Measurements from ENCODE around the genes FZD4, TRIM64B, TRIM49D2 and KDM4E.

DNA sequence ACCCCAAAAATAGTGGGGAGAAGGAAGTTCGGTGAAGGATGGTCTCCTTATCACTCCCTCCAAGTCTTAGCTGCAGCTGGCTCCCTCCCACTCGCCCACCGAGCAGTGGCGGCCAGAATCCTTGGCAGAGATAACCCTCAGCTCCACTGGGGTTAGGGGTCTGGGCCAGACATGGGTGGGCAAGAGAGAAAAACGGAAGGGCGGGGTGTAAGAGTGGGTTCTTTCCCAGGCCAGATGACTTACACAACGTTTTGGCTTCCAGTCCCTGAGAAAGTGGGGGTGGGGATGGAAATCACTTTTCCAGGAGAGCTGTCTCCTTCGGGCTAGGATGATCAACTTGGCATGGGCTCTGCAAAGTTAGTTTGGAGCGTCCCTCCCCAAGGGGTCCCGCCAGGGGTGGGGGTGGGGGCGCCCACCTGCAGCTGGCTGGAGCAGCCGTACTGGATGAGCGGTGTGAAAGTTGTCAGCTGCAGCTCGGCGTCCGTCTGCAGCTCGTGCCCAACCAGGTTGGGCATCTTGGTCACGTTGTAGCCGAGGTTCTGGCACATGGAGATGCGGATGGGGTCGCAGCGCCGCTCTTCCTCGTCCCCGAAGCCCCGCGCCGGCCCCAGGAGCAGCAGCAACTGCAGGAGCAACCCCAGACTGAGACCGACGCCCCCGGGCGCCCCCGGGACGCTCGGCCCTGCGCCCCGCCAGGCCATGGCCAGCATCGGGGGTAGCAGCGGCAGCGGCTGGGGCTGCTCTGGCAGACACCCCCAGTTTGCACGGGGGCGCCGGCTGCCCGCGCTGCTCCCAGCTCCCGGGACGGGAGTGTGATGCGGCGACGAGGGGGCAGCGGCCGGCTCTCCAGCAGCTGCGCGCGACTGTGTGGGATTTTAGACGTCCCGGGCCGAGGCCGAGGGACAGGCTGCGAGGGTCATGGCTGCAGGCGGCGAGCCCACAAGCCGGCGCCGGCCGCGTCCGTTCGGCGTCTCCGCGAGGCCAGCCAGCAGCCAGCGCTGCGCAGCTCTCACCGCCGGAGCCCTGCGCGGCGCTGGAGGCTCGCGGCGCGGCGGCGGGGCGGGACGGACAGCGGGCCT, at the start of gene FZD4:
TSS of gene FZD4 (minus strand) at position 1,011 of the 1,079 bp plus-strand sequence.
- PRO-cap: bidirectional peak, plus-strand start at position 878 of the sequence, minus-strand start at position 849 of the sequence; bidirectional peak, plus-strand start outside the sequence, minus-strand start at position 1,011 of the sequence

GRCh38 chr11:87368813-87369363, 331.2 kb downstream of the TMEM135 start:
- PRO-cap: no peak

- PRO-cap: no peak
These were observed at the start of gene TRIM64B for GRCh38 chr11:89878423-89878661. Gene TRIM64B (minus strand): TSS chr11:89878487.

- PRO-cap: no peak
These were observed at the start of gene TRIM49D2 for GRCh38 chr11:89923707-89924163. Gene TRIM49D2 (plus strand): TSS chr11:89924064.

DNA sequence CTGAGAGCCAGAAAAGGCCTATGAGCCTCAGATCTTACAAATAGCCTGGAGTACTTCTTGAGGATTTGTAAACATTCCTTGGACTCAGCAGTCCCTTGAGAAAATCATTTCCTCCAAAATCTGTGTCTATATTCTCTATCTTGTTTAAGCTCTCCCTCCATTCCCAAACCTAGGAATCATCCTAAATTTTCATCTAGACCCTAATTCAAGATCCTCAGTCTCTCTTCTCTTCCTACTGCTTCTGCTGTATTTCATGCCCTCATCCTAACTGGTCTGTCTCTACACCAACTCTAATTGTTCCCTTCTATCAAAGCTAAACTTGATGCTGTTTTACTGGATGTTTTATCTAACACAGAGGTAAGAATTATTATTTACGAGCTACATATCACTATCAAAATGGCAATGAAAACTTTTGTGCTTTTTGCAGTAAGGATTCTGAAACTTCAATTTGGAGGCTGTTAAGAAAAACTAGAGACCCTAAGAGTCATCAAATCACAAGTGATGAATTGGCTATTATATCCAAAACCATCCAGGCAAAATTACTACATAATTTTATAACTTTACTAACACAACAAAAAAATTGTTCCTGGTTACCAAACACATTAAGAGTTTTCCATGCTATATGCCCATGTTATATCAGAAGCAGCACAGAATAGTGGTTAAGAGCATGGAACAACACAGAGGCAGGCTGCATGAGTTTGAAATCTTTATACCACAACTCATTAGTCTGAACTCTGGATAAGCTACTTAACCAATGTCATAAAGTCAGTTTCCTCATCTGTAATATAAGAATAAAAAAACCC, 25.1 kb downstream of the CHORDC1 start:
- PRO-cap: no peak

- PRO-cap: no peak
These were observed 242.5 kb upstream of the FAT3 start for GRCh38 chr11:91982225-91982483.

DNA sequence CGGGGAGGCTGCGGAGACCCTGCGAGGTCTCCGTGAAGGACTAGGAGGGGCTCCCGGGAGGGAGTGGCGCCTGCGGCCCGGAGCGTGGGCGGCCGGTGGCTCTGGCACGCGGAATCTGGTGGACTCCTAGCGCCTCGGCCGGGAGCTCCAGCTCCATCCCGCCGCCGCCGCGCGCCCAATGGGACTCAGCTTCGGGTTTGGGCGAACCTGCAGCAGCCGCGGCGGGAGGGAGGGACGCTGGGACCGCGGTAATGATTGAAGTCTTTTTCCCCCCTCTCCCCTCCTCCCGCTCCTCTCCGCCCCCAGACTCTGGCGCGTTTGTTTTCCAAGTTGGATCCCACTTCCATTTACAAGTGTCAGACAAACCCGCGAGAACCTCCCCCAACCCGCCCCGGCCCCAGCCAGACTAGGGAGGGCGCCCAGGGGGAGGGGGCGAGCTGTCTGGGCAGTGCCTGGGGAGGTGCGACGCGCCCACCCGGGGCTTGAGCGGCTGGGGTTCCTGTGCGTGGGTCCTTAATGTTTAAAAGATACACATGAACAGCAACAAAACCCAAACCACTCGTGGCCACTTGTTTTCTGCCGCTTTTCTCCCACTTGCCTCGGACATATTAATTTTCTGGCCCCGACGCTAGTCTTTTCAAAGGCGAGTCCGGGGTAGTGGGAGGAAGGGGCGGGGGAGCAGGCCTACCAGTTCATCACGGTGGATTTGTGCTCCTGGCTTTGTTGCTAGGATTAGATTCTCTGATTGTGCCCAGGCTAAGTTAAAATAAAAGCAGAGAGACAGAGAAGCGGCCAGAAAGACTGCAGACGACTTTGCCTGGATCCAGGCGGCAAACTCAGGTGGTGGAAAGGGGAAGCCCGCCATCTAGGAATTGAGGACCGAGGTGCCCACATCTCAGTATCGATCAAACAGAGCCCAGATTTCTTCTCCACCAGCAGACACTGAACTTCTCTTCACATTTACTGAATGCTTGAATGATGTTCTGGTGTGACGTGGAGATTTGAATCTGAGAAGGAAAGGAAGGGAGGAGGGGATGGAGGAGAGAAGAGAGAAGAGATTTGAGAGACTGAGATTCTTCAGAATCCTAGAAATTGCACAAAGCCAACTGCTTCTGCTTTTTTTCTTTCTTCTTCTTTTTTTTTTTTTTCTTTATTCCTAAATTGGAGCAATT, 2.4 kb downstream of the FAT3 start:
- PRO-cap: unidirectional peak, minus-strand start at position 180 of the sequence

GRCh38 chr11:93033867-93034637, 64.6 kb downstream of the MTNR1B start:
- PRO-cap: no peak

GRCh38 chr11:93526439-93527235, 16.6 kb downstream of the SMCO4 start:
- PRO-cap: no peak

DNA sequence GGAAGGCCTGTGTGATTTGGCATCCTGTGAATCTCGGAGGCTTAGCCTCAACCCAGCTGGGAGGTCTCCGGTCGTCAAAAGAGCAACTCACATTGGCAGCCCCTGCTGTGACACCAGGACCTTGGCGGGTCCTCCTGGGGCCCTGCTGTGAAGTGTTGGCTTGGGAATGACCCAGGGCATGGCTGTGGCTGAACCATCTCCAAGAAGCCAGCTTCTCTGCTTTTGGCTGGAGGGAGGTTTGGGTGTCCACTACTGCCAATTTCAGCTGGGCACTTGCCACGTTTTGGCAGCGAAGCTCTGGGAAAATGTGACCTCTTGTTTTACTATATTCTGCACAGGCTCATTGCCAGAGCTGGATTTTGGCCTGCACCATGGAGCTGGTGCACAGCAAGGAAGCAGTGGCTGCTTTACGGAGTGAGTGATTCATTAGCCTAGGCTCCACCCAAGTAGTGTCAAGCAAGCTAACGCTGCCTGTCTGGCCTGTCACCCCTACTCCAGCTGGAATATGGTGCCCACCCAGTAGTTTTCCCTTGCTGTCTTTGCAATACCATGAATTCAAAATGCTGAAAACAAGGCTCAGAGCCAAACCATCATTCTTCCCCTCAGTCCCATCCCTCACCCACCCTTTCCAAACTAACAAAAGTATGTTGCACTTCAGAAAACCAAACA, 24.3 kb upstream of the SMCO4 start:
- PRO-cap: no peak

- PRO-cap: no peak
These were observed 5.0 kb downstream of the CEP295 start for GRCh38 chr11:93666450-93666900.

DNA sequence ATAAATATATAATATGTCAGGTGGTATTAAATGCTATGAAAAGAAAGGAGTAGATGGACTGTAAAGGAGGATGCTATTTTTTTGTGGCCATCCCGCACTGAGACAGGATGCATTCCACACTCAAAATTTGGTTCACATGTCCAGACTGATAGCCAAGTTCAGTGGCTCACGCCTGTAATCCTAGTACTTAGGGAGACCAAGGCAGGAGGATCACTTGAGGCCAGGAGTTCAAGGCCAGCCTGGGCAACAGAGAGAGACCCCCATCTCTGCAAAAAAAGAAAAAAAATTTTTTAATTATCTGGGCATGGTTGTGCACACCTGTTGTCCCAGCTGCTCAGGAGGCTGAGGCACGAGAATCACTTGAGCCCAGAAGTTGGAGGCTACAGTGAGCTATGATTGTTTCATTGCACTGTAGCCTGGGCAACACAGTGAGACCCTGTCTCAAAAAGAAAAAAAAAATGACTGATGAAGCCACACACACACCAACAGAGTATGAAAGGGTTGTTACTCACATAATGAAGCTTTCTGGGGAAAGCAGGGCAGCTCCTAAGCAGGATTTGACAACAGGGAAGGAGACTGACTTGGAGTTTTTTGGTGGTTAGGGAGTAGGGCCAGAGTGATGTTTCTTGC, 20.7 kb upstream of the MED17 start:
- PRO-cap: no peak

DNA sequence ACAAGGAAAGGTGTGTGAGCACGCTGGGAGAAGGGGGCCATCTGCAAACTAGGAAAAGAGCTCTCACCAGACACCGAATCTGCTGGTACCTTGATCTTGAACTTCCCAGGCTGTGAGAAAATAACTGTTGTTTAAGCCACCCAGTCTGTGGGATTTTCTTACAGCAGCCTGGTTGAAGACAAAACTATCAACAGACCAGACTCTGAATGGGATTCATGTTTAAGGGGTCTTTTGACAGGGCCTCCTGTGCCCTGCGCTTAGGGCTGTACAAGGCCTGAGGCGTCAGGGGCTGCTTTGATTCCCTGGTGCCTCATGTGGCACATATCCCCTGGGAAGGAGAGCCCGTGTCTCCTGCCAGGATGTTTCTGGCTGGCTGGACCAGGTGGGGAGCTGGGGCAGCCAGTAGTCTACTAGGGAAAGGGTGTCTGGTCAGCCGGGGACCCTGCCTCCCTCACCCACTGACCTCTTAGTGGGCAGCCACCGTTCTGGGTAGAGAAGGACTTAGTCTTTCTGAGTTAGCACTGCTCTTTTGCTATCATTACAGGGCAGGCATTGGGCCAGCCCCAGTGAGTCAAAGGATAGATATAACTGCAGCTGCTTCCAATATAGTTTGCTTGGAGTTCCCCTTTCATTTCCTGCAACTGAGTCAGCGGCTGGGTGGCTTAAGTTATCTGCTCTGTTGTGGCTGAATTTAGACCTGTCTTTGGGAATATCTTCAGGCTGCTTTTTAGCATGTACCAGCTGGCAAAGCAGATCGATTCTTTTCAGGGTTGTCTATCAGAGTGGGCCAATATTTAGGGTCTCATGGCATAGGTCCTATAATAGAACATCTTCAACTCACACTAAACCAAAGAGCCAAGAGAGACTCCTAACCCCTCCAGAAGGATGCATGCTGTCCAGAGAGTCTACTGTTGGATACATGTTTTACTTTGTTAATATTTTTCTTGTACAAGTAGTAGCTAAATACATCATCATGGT, 6.4 kb downstream of the PANX1 start:
- PRO-cap: no peak

DNA sequence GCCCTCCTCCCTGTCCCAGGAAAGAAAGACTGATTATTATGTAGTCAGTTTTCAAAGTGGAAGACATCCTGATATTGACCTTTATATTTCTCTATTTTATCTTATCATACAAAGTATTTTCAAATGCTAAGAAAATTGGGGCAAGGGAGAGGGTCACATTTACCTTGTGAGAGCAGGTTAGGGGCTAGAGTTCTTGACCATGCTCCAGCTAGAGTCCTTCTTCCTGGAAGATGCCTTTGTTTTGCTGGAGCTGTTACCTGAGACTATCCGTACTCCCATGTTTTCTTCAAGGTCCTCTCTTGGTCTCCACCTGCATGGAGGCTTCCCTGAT, 24.6 kb downstream of the PIWIL4 start:
- PRO-cap: no peak

- PRO-cap: no peak
These were observed 83.5 kb downstream of the PIWIL4 start for GRCh38 chr11:94650575-94651101.

DNA sequence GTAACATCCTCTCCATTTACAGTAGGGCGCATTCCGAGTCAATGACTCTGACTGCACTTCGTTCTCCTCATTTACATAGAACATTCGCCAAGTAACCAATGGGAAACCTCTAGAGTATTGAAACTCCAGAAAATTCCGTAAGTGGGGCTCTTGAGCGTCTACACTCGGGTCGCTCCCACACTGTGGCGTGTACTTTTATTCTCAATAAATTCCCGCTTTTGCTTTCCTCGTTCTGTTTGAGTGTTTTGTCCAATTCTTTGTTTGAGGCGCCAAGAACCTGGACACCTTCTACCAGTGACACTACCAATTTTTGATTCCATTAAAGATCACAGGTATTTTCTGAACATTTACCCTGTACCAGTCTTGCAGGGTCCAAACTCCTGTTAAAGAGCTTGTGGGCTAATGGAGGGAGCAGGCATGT, 90.1 kb downstream of the PIWIL4 start:
- PRO-cap: no peak

GRCh38 chr11:94750489-94751239, 17.5 kb upstream of the AMOTL1 start:
- PRO-cap: no peak

DNA sequence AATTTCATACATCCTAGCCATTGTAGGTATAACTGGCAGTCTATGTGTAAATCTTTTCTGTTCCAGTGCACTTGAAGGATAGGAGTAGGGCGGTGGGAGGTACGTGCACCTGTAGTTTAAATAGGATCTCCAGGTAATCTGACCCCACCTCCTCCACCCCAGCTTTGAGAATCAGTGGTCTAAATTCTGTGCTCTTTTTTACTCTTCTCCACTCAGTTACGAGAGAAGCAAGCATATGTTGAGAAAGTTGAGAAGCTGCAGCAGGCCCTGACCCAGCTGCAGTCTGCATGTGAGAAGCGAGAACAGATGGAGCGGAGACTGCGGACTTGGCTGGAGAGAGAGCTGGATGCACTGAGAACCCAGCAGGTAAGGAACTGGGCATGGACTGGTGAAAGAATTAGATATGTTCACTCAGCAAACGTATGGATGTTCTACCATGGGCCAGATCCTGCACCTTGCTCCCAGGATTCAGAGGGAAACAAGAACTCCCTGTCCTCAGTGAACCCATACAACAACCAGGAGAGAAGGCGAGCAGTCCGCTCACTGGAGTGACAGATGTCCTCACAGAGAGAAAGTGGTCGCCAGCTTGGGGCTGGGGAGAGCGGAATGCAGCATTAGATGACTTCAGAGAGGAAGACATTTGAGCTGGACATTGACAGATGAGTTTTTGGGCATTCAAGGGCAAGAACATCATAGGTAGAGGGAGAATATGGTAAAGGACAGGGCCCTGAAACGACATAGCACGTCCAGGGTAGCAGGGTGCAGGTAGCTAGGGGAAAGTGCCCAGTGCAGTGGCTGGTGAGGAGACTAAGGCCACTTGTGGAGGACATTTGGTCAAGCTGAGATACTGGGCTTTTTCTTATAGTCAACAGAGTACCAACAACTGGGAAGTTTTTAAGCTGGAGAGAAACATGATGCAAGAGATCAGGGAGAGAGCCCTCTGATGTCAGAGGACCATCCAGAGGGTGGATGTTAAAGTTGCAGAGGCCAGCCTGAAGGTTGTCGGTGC, 85.9 kb downstream of the AMOTL1 start:
- PRO-cap: no peak

GRCh38 chr11:95024890-95025396, at the start of gene KDM4E:
Gene KDM4E (plus strand): TSS chr11:95025258.
- PRO-cap: no peak

DNA sequence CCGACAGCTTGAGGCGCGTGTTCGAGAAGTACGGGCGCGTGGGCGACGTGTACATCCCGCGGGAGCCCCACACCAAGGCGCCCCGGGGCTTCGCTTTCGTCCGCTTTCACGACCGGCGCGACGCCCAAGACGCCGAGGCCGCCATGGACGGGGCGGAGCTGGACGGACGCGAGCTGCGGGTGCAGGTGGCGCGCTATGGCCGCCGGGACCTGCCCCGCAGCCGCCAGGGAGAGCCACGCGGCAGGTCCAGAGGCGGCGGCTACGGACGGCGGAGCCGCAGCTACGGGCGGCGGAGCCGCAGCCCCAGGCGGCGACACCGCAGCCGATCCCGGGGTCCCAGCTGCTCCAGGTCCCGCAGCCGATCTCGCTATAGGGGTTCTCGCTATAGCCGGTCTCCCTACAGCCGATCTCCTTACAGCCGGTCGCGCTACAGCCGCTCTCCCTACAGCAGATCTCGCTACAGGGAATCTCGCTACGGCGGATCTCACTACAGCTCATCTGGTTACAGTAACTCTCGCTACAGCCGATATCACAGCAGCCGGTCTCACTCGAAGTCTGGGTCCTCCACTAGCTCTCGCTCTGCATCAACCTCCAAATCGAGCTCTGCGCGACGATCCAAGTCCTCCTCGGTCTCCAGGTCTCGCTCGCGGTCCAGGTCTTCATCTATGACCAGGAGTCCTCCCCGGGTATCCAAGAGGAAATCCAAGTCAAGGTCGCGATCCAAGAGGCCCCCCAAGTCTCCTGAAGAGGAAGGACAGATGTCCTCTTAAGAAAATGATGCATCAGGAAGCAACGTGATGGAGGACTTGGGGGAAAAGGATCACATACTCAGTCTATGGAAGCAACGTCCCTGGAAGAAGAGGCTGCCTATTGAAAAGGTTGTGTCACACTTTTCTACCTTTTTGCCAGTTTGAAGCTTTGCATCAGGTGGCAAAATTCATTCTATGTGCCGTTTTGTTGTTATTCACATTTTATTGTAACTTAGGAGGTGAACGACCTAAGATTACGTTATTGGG, 895 bp downstream of the SRSF8 start:
- PRO-cap: bidirectional peak, plus-strand start at position 243 of the sequence, minus-strand start at position 145 of the sequence; bidirectional peak, plus-strand start at position 547 of the sequence, minus-strand start at position 371 of the sequence